Omental fat pad (tissue), 4 donors: ENCODE measurements around the genes LARGE2 and HARBI1.

DNA sequence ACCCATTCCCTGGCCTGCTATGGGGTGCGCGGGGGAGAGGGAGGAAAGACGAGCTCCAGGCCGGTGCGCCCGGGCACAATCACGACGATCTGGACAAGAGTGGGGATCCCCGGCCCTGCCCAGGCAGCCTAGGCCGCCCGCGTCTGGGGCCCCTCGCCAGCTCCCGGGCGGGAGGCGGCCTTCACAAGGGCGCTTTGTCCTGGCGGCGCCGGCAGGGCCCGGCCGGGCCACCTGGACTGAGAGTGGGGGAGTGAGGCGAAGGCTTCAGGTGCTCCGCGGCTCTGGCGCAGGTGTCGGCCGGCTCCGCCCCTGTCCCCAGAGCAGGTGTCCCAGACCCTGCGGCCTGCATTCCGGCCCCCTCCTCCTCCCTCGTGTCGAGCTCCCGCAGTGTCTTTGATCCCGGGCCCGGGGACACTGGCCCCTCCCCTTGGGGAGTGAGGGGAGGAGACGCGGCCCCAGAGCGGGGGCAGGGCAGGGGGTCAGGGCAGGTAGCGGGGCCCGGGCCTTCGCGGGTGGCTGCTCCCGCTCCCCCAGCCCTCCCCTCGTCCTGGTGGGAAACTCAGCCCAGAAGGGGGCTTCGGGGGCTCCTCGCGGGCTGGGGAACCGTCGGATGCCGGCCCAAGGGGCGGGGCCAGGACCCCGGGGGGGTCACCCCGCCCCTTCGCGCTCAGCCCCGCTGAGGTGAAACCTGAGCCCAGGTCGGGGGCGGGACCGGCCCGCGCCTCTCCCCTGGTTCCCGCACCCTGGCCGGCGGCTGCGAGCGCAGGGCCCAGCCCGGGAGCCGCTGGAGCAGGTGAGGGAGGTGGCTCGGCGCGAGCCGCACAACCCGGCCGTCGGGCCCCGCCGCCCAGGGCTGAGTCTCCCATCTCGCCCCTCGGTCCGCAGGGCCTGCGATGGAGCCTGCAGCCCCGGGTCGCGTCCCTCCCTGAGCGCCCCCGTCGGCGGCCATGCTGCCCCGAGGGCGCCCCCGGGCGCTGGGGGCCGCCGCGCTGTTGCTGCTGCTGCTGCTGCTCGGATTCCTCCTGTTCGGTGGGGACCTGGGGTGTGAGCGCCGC is at the start of gene LARGE2:
Gene LARGE2, plus strand, starts transcription at position 721 of the 1,055 bp plus-strand sequence.
- PRO-cap, result no peak
- RAMPAGE, long total RNA, 4 experiments, result no peak in any of the 4 experiments

GRCh38 chr11:45994176-45994975 is 71.9 kb downstream of the LARGE2 start:
- PRO-cap, result no peak
- RAMPAGE, long total RNA, 4 experiments, result no peak in any of the 4 experiments

DNA sequence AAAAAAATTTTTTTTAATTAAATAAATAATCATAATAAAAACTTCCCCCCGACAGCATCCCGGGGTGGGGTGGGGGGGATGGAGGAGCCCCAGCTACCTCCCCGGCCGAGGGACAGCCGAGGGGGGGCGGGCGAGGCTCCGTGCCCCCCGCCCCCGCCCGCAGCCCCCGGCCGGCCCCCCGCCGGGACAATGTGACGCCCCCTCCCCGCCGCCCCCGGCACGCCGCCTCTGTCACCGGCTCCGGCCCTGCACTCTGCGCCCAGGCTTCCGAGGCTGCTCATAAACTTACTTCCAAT is 1.1 kb downstream of the PHF21A start:
- PRO-cap, result no peak
- RAMPAGE, long total RNA, 4 experiments, result no peak in any of the 4 experiments

GRCh38 chr11:46238088-46238926 is 39.2 kb upstream of the CREB3L1 start:
- PRO-cap, result no peak
- RAMPAGE, long total RNA, 4 experiments, result no peak in any of the 4 experiments

GRCh38 chr11:46254128-46254648 is 23.3 kb upstream of the CREB3L1 start:
- PRO-cap, result no peak
- RAMPAGE, long total RNA, 4 experiments, result no peak in any of the 4 experiments

DNA sequence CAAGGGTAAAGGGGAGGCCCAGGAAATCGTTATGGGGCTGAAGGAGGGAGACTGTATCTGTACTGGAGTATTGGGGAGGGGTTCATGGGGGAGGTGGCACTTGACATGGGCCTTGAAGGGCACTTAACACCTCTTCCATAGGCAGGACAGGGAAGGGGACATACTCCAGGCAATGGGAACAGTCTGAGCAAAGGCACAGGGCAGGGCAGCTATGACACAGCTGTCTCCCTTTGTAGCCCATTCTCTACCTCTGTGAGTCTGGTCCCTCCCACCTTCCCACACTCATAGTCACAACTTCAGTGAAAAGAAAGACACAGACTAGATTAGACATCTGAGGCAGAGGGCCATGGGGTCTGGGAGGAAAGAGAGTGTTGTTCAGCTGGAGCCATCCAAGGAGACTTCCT is 15.9 kb upstream of the DGKZ start:
- PRO-cap, result no peak
- RAMPAGE, long total RNA, 4 experiments, result no peak in any of the 4 experiments

DNA sequence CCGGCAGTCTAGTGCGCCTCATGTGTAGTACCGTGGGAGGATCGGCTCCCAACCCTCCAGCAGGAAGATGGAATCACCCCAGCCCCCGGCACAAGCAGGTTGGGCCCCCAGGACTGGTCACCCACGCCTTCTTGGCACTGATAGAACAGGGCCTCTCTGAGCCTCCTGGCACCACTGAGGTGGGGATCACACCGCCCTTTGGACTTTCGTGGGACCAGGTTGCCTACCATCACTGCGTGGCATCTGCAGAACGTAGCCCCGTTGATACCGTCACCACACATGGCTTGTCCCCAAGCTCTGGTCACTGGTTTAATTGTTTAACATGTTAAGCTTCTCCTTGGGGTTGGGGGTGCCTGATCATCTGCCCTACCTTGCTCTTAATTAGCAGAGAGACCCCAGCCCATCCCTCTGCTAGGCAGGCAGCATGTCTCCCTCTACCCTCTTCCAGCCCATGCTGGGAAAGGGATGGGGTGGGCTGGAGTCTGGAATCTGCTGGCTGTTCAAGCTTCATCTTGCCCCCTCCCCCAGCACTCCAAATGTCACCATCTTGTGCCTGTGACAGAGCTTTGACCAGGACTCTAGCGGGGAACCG is 900 bp downstream of the DGKZ start:
- PRO-cap, result no peak
- RAMPAGE, long total RNA, 4 experiments, result no peak in any of the 4 experiments

DNA sequence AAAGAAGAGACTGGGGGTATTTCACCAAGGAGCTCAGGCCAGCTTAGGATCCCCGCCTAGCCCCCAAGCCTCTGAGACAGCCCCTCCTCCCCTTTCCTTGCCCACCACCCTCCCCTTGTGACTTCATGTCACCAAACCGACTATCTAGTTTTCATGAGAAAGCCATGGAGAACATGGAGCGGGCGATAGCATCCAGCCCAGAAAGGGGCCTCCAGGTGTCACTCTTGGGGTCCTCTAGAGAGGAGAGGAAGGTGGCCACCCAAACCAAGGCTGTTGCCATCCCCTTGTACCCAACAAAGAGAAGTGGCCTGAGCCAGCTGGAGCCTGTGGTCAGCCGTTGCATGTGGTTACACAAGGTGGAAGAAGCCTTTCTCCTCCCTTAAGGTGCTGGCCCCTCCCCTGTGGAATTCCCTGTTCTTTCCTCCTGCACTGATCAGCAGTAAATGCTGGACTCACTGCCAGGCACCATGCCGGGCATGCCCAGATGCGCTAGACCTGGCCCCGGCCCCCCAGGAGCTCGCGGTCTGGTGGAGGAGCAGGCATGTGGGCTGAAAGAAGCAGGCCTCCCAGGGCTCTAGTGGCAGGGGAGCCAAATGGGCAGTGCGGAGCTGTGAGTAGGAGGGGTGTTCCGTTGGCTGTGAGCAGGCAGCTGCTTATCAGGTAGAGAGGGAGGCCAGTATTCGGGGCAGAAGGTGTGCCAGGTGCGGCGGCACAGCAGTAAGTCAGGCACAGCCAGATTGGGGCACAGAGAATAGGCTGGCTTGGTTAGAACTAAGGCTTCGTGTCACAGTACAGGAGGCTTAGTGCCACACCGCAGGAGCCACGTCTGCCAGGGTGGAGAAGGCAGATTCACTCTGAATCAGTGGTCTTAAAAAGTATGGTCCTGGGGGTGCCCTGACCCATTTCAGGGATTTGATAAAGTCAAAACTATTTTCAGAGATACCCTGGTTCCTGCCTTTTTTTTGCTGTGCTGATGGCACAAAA is 10.2 kb downstream of the DGKZ start:
- PRO-cap, result no peak
- RAMPAGE, long total RNA, 4 experiments, result no peak in any of the 4 experiments

DNA sequence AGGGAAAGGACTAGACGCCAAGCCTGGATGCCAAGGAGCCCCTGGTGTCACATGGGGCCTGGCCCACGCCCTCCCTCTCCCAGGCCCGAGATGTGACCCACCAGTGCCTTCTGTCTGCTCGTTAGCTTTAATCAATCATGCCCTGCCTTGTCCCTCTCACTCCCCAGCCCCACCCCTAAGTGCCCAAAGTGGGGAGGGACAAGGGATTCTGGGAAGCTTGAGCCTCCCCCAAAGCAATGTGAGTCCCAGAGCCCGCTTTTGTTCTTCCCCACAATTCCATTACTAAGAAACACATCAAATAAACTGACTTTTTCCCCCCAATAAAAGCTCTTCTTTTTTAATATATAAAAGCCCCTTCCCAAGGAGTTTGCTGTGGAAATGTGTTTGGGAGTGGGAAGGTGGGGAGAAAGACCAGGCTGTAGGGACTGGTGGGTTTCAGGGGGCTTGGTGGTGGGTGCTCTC is 2.0 kb downstream of the MDK start:
- PRO-cap, result no peak
- RAMPAGE, long total RNA, 4 experiments, result no peak in any of the 4 experiments

DNA sequence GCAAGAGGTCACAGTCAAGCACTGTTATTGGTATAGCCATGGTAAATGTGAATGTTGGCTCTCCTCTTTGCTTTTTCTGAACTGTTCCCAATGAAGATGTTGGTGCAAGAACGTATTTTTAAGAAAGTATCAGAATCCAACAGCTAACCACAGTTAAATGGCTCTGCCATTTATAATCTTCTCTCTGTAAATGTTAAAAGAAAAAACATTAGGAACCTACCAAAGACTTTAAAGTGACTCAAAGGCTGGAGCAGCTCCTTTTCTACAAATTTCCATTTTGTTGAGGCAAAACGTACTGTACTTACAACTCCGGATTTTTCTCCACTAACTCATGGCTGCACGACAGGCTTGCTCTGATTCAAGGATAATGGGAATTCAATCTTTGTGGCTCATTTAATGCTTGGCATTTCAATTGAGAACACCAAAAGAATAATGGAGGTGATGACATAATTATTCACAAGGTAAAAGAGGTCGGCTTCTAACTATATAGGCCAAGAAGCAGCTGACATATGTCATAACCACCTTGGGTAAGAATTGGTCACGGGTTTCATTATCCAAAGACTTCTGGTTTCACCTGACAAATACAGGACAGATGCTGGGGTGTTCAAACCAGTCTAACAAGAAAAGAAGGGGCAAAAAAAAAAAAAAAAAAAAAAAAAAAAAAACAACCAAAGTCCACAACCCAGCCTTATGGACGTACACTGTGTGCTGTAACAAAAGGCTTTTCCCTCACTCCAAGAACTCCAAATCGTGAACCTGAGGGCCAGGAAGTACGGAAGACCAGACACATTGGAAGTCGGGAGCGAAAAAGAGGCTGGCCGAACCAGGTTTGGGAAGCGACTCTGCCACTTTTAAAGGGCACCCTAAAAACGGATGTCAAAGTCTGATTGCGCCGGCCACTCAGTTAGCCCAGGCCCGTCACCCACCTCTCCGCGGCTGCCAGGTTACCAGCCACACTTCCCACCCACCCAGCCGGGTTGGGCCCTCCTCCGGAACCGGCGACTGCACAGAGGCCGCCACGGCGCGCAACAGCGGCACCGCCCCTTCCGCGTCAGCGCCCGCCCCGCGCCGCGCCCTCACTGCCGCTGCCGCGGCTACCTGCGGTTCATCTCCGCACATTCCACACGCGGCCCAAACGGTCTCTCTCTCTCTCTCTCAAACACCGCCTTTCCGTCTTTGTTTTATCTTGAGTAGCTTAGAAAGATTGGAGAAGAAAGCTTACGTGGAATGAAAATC is at the start of gene HARBI1:
Gene HARBI1, minus strand, starts transcription at position 1,030 of the 1,236 bp plus-strand sequence.
- PRO-cap, result unidirectional peak, minus-strand start at position 938 of the sequence
- RAMPAGE, long total RNA, 4 experiments, result start-site peak on the minus strand in 3 of 4 experiments, centred at positions 992 to 1,022 of the sequence, 7 to 17 reads per replicate

DNA sequence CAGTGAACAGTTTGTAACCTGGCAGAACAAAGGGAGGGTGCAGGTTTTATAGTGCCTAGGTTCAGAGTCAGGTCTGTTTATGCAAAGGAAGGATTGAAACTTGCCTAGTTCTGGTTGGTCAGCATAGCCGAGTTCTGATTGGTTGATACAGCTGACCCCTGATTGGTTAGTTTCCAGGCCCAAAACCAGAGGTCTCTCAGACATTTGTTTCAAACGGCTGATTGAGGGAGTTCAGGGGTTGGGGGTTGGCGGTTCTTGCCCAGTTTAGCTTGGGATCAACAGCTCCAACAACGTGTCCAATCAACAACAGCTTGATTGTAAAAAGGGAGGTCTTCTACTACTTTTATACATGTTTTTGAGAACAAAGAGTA is 25.6 kb downstream of the ATG13 start:
- PRO-cap, result no peak
- RAMPAGE, long total RNA, 4 experiments, result no peak in any of the 4 experiments

- PRO-cap, result no peak
- RAMPAGE, long total RNA, 4 experiments, result no peak in any of the 4 experiments
Measured at GRCh38 chr11:46673647-46674456, 26.6 kb downstream of the ARHGAP1 start.

GRCh38 chr11:46952773-46953432 is 16.3 kb downstream of the CSTPP1 start:
- PRO-cap, result no peak
- RAMPAGE, long total RNA, 4 experiments, result no peak in any of the 4 experiments

DNA sequence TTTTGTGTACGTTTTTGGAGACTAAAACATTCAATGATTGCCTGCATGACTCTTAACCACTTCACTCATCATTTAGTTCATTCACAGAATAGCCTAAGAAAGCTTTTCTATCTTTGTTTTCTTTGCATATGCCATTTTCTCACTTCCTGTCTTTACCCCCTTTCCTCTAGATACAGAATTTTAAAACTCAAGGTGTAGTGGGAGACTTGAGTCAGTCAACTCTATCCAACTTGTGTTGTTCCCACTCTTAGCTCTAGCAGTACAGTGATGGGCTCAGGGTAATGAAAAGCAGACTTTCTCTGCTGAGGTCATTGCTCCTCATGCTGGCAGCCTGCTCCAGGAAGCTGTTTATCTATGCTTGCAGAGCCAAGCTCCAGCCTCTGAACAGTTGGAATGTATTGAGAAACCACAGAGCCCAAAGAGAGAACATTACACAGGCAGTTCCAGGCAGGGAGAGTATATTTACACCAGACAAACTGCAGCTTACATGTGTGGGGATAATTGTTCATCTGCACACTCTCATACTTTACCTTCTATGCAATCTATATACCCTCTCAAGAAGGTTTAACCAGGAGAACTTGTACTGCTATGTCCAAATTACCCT is 68.1 kb downstream of the CSTPP1 start:
- PRO-cap, result no peak
- RAMPAGE, long total RNA, 4 experiments, result no peak in any of the 4 experiments

- PRO-cap, result no peak
- RAMPAGE, long total RNA, 4 experiments, result no peak in any of the 4 experiments
Measured at GRCh38 chr11:47154662-47155129, 22.0 kb downstream of the ARFGAP2 start.

- PRO-cap, result no peak
- RAMPAGE, long total RNA, 4 experiments, result no peak in any of the 4 experiments
Measured at GRCh38 chr11:47155130-47155654, 21.5 kb downstream of the ARFGAP2 start.

DNA sequence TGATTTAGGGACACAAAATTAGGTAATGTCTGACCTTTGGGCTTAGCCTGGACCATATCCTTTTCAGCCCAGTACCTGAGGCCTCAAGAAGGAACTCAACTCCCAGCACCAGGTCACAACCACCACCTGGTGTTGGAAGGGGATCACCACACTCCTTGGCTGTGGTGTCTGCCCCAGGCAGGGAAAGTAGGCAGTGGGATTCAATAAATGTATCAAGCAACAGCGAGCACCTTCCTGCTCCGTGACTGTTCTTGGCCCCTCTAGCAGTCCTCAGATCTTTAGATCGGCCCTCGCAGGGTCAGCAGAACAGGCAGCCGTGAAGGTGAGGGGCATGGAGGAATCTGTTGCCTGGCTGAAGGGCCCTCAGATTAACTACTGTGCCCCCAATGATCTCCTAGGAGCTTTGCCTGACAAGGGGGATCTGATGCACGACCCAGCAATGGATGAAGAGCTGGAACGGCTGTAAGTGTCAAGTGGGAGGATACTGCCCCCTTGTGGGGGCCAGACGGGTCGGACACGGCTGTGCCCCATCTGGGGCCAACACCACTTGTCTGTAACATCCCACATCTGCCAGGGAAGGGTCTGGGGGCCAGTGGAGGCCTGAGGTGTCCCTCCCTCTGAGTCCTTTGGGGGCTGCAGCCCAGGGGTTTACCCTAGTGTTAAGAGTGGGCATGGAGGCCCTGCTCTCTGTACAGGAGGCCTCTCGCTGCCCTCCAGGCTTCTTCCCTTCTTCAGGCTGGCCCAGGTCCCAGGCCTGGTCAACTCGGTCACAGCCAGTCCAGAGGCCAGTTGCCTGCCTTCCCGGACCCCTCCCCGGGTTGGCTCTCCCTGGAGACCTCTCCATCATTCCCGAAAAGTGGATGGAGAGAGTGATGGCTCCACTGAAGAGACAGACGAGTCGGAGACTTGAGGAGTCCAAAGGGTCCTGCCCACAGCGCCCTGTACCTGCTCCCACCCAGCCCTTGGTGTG is 15.7 kb downstream of the ARFGAP2 start:
- PRO-cap, result no peak
- RAMPAGE, long total RNA, 4 experiments, result no peak in any of the 4 experiments

DNA sequence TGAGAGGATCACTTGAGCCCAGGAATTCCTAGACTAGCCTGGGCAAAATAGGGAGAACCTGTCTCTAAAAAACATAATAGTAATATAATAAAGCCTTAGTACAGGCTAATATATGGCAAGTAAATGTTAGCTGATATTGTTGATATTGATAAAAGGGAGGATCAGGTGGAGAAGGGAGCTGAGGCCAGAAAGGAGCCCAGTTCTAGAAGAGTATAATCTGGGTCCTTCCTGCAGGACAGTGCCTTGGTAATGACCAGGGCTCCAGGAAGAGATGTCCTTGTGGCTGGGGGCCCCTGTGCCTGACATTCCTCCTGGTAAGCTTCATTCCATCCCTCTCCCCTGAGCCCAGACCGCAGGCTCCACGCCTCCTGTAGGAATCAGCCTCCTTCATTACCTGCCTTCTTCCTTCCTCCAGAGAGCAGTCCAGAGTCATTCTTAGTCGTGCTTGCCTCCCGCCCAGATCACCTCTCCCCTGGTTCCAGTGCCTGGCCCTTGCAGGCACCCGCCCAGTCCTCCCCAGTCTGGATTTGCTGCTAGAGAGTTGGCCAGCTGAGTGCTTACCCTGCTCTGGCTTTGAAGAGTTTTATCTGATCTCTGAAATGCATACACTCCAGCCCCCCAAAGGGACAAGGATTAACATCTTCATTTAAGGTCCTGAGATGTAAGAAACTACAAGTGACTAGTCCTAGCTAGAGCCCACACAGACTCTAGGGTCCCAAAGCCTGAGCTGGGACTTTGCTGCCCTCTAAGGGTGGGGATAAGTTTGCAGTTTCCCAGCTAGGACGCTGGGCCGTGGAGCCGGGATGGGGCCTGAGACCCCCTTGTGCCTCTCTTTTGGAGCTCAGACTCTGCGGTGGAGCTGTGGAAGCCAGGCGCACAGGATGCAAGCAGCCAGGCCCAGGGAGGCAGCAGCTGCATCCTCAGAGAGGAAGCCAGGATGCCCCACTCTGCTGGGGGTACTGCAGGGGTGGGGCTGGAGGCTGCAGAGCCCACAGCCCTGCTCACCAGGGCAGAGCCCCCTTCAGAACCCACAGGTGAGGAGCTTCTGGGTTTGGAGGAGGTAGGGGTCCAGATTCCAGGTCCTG is 1.5 kb downstream of the NR1H3 start:
- PRO-cap, result no peak
- RAMPAGE, long total RNA, 4 experiments, result no peak in any of the 4 experiments

GRCh38 chr11:47334791-47335329 is 17.6 kb downstream of the MYBPC3 start:
- PRO-cap, result no peak
- RAMPAGE, long total RNA, 4 experiments, result no peak in any of the 4 experiments

- PRO-cap, result no peak
- RAMPAGE, long total RNA, 4 experiments, result no peak in any of the 4 experiments
Measured at GRCh38 chr11:47342254-47342831, 10.2 kb downstream of the MYBPC3 start.